Neural cell (in vitro differentiated cells): ENCODE results near the genes PBOV1 and HEBP2.

DNA sequence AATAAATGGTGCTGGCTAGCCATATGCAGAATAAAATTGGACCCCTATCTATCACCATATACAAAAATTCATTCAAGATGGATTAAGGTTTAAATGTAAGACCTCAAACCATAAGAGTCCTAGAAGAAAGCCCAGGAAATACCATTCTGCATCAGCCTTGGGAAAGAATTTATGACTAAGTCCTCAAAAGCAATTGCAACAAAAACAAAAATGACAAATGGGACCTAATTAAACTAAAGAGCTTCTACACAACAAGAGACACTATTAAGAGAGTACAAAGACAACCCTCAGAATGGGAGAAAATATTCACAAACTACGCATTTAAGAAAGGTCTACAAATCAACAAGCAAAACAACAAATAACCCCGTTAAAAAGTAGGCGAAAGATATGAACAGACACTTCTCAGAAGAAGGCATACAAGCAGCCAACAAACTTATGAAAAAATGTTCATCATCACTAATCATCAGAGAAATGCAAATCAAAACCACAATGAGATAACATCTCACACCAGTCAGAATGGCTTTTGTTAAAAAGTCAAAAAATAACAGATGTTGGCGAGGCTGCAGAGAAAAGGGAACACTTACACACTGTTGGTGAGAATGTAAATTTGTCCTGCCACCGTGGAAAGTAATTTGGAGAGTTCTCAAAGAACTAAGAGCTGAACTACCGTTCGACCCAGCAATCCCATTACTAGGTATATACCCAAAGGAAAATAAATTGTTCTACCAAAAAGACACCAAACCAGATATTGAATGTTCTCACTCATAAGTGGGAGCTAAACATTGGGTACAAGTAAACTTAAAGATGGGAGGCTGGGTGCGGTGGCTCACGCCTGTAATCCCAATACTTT is 3.8 kb downstream of the MAP3K5 start:
- RAMPAGE, long total RNA: no peak

DNA sequence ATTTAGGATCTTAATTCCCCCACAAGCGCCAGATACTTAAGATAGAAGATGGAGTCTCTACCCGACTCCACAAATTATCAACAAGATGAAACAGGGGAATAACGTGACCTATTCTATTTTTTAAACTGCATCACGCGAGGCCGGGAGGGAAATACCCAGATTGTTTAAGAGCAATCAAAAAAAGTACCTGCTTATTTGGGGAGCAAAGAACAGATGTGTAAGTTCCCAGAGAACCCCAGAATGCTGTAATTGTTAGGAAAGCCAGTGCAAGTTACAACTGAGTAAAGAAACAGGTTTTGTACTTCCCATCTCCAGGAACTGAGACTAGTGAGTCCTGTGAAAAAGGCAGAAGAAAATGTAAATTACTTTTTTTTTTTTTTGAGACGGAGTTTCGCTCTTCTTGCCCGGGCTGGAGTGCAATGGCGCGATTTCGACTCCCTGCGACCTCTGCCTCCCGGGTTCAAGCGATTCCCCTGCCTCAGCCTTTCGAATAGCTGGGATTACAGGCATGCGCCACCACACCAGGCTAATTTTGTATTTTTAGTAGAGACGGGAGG is 1.2 kb upstream of the MAP3K5 start:
- RAMPAGE, long total RNA: no peak

DNA sequence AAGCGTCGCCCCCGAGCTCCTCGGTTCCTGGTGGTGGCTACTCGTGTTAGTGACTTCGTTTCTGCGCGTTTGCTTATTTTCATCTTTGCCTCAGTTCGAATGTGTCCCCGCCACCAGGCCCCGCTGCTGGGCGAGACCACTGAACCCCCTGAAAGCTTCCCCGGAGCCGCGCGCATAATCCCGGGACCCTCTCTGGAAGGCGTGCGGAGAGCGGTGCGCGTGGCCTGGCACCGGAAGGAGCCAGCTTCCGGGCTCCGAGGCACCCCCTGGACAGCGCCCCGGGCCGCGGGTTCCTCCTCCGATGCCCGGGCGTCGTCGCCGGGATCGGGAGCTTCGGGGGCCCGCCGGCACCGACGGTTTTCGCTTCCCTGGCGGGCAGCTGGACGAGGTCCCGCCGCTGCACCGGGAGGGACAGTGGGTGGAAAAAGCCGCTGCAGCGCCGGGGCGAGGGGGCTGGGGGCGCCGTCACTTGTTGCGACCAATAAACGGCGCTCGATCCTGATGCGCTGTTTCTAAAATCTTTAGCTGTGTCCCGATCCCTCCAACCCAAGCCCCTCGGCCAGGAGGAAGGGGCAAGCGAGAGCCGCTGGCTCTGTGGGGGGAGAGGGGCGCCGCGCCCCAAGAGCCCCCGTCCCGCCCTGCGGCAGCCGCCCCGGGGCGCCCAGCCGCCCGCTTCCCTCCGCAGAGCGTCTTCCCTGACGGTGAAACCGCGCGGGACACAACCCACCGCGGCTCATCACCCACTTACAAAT is 543 bp upstream of the SLC35D3 start:
- RAMPAGE, long total RNA: no peak

DNA sequence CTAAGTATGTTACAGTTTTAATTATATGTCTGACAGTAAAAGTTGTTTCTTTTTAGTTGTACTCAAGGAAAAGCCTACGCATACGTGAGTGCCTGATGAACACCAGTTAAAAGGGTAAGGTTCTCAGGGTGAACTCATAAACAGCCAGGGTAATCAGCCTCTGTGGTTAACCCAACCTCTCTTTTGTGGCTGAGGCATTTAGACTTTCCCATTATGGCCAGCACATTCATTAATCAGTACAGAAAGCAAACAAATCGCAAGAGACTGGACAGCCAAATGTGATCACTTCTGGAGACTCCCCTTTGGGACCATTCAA is 19.0 kb downstream of the IL20RA start:
- RAMPAGE, long total RNA: no peak

DNA sequence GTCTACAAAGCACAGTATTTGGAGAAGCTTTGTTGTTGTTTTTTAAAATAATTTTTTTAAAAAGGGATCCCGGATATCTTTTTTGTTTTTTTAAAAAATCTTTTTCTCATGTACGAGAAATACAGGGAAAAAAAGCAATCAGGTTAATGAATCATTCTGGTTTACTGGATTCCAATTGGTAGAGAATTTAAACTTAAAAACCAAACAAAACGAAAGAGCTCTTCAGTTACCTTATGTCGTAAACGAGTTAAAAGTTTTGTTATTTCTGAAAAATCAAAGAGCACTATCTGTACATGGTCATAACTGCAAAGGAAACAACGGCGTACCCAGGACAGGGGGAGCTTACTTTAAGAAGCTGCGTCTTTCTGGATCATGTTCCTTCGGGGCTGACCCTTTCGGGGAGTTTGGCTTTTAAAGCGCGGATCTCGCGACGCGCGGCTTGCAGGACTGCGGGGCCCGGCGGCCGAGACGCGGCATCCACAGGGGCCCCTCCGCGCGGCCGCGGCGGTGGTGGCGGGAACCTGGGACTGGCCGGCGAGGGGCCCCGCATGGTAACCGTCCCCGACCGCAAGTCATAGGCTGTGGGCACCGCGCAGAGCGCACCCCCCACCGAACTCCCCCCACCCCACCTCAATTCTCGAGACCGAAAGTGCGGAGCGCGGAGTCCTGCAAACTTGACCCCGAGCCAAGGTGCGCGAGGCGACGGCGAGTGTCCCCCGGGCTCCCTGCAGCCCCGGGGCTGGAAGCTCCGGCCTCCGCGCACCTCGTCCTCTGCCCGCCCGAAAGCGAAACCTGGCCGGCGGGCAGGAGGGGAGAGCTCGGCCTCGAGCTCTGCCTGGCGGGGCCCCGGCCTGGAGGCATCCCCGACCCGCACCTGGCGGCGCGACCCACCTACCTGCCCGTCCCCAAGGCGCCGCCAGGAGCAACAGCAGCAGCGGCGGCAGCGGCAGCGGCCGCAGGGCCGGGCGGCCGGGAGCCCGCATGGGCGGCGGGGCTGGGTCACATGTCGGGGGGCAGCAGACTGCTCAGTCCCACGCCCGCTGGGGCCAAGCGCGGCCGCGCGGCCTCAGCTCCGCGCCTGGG is 678 bp downstream of the IL20RA start:
- RAMPAGE, long total RNA: no peak

DNA sequence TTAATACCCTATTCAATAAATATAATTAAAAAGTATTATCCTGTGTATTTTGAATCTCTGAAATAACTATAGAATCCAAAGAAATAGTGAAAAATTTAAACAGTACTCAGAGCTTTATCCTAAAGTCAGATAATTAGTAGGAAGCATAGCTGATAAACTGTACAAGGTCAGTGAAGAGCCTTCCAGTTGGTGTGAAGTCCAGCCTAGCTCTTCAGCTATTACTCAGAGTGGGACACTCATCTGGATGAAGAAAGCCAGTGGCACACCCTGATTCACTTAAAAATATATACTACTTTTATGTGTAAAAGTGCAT is 3.1 kb downstream of the IFNGR1 start:
- RAMPAGE, long total RNA: no peak

DNA sequence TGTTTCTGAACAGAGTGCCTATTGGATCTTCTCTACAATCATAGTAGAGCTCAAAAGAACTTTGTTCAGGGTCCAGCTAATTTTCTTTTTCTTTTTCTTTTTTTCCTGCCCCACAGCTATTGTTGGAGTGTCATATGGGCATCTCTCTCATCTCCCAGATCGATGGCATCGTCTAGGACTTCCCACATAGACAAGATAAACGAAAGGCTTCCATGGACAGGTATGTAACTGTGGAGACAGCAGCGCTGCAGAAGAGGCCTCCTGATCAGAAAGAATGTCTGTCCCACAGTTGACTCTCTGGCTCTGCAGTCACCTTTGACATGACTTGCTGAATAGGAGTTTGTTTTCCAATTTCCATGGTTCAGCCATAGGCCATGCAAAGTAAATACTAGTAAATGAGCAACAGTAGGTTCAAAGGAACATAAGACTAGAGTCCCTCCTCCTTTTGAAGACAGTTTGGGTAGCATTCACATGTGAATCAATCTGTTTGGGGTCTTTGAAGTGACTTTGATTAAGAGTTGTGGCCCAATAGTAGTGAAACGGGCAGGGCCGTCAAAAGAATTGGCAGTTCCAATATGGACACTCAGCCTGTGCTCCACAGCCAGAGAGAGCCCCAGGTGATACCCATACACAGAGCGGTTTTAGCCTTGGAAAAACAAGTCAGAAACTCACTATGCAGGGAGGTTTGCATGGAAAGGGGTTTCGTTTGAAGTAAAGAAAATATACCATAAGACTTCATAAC is 134.7 kb upstream of the IFNGR1 start:
- RAMPAGE, long total RNA: no peak

DNA sequence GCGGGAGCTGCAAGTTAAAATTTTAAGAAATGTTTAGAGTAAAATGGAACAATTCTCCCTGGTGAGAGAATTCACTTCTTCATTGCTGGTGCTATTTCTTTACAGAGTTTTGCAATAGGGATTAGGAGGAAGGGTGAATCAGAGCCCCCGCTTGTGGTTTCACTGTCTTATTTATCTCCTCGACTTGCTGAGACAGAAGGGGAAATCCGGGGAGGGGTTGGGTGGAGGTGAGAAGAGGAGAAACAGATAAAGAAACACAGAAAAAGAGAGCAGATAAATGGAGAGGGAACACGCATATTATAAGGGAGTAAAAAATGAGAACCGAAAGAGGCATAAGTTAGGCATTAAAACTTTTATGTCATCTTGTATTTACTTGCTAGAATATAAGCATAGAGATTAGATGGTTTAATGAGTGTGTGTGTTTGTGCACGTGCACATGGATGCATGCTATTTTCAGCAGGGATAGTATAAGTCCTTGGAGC is 105.0 kb downstream of the OLIG3 start:
- RAMPAGE, long total RNA: no peak

GRCh38 chr6:137690095-137690387 is 177.0 kb upstream of the TNFAIP3 start:
- RAMPAGE, long total RNA: no peak

DNA sequence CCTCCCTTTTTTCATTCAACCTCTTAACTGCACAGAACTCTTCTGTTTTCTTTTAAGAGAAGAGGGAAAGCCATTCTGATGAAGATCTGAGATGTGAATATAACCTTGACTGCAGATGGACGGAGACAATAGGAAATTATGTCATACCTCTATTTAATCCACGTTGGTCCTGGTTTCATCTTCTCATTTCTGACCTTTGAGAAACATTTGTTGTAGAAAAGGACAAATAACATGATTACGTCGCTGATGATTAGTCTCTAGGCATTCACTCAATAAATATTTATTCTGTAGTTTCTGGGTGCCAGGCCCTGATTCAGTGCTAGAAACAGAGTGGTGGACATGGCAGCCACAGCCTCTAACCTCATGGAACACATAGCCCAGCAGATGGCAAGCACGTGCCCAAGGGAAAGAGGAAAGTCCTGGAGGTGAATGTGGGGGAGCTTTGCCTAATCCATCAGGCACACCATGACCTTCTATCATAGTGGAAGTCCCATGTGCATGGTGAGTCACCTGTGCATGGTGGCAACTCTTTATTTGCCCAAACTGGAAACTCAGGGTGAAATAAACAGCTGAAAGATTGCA is 143.2 kb upstream of the TNFAIP3 start:
- RAMPAGE, long total RNA: no peak

GRCh38 chr6:137780201-137781249 is 86.5 kb upstream of the TNFAIP3 start:
- RAMPAGE, long total RNA: no peak

GRCh38 chr6:137869718-137870655 is 2.9 kb downstream of the TNFAIP3 start:
- RAMPAGE, long total RNA: no peak

DNA sequence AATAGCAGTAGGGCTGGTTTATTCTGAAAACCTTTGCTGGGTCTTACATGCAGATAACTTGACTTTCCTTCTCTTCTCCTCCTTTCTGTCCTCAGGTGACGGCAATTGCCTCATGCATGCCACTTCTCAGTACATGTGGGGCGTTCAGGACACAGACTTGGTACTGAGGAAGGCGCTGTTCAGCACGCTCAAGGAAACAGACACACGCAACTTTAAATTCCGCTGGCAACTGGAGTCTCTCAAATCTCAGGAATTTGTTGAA is 7.6 kb downstream of the TNFAIP3 start:
- RAMPAGE, long total RNA: no peak

DNA sequence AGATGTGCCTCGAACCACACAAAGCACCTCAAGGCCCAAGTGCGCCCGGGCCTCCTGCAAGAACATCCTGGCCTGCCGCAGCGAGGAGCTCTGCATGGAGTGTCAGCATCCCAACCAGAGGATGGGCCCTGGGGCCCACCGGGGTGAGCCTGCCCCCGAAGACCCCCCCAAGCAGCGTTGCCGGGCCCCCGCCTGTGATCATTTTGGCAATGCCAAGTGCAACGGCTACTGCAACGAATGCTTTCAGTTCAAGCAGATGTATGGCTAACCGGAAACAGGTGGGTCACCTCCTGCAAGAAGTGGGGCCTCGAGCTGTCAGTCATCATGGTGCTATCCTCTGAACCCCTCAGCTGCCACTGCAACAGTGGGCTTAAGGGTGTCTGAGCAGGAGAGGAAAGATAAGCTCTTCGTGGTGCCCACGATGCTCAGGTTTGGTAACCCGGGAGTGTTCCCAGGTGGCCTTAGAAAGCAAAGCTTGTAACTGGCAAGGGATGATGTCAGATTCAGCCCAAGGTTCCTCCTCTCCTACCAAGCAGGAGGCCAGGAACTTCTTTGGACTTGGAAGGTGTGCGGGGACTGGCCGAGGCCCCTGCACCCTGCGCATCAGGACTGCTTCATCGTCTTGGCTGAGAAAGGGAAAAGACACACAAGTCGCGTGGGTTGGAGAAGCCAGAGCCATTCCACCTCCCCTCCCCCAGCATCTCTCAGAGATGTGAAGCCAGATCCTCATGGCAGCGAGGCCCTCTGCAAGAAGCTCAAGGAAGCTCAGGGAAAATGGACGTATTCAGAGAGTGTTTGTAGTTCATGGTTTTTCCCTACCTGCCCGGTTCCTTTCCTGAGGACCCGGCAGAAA is 14.2 kb downstream of the TNFAIP3 start:
- RAMPAGE, long total RNA: no peak

DNA sequence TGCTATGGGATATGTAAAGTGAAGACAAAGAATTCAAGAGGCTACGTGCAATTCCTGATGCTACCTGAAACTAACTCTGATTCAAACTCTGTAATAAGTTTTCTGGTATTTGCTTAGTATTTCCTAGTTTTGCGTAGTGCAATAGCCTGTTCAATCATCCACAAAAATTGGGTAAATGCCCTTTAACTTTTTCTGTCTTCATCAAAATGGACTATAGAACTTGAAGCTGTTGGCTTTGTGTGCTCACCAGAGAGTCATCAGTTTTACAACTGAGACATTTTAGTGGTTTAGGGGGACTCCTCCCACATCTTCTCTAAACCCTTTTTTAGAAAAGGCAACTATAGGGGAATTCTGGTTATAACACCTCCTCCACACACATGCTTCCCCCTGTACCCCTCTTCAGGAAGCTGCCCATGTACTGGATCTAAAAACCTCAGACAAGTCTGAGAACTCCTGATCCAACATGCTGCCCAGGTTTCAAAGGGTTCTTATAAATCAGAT is 73.1 kb downstream of the TNFAIP3 start:
- RAMPAGE, long total RNA: no peak

DNA sequence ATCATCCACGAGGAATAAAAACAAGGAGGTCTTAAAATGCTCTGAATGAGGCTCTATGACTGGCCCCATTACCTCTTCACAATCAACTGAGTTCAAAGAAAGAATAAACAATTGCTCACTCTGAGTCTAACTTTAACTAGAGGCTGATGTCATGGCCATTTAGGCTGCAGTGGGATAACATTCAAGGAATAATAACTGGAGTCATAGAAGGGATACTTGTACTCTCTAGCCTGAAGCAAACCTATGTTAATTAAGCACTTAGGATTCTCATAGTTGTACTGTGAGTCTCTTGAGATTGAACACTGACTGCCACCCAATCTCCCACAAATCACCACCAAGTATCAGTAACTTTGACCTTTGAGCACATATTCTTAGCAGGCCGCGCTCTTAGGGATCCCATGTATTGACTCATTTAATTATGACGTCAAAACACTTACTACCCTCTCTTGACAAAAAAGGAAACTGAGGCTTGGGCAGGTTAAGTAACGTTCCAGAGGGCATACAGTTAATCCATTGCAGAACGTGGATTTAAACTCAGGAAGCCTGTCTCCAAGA is 70.1 kb downstream of the PERP start:
- RAMPAGE, long total RNA: no peak

DNA sequence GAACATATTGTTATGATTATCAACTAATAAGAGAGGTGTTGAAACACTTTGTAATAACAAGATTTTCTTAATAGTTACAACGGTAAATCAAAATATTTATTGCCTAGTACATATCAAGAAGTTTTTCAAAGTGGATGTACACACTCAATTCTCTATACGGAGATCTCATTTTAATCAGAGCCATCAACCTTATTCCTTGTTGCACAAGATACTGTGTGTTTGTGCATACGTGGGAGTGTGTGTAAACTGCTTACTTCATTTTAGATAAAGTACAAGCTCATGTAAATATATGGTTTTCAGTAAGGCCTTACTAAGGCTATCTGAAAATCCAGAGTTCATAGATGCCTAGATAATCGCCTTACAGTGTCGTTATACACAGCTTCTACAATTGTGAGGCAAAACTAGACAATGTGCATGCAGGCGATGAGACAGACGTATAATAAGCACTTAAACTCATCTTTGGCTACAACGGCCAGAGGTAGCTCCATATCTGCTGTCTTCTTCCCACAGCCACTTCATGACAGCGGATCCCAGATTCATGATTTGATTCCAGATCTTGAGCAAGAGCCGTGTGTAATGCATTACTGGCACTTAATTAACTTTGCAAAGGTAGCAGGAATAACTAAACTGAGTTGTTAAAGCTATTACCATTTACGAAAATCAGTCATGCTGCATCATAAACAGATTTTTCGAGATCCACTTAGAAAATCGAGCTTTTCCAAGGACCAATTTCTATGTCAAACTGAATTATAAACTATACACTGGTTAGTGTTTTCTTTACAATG is 2.5 kb downstream of the PERP start:
- RAMPAGE, long total RNA: no peak

GRCh38 chr6:138218201-138218834 is at the start of gene PBOV1:
Gene PBOV1 (minus strand): TSS chr6:138218491.
- RAMPAGE, long total RNA: no peak

- RAMPAGE, long total RNA: no peak
Measured at GRCh38 chr6:138403854-138404616, at the start of gene HEBP2. Gene HEBP2 (plus strand): TSS chr6:138404223.

GRCh38 chr6:138507830-138508474 is 8.7 kb upstream of the NHSL1 start:
- RAMPAGE, long total RNA: no peak